Cardiac ventricle fibroblast (primary cell): ENCODE measurements around a stretch of chr5.

GRCh38 chr5:6656355-6656878, 23.2 kb downstream of the SRD5A1 start:
- RAMPAGE, long total RNA = no peak

DNA sequence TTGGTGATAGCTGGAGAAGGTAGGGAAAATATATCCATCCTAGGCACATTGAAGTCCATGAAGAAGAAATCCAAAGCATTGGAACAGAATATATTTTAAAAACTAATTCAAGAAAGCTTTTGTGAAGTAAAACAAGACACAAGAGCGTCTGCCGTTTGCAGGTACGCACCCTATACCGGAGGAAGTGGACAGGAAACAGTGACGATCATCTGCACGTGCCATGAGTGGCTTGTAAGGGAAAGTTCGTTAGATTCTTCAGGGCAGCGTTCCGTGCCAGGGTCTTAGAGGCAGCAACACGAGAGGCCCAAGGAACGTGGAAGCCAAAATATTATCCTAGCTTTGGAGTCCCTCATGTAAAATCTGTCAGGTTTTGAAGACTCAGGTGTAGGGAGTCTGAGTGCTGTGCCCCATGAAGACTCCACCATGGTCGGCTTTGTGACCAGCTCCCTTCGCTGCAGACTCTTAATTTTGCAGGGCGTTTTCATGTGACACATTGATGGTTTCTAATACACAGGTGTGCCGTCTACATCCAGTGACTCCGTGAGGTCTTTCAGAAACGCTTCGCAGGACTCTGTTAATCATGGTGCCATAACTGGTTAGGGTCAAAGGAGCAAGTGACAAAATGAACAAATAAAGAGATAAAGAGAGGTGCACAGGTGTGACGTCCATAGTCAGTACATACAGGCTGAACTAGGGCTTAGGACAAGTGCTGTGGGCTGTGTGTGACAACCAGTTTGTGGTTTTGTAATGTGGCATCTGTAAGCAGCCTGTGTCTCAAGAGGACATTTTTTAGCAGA, 26.4 kb downstream of the SRD5A1 start:
- RAMPAGE, long total RNA = no peak

- RAMPAGE, long total RNA = no peak
Measured at GRCh38 chr5:6660241-6660744, 27.1 kb downstream of the SRD5A1 start.

DNA sequence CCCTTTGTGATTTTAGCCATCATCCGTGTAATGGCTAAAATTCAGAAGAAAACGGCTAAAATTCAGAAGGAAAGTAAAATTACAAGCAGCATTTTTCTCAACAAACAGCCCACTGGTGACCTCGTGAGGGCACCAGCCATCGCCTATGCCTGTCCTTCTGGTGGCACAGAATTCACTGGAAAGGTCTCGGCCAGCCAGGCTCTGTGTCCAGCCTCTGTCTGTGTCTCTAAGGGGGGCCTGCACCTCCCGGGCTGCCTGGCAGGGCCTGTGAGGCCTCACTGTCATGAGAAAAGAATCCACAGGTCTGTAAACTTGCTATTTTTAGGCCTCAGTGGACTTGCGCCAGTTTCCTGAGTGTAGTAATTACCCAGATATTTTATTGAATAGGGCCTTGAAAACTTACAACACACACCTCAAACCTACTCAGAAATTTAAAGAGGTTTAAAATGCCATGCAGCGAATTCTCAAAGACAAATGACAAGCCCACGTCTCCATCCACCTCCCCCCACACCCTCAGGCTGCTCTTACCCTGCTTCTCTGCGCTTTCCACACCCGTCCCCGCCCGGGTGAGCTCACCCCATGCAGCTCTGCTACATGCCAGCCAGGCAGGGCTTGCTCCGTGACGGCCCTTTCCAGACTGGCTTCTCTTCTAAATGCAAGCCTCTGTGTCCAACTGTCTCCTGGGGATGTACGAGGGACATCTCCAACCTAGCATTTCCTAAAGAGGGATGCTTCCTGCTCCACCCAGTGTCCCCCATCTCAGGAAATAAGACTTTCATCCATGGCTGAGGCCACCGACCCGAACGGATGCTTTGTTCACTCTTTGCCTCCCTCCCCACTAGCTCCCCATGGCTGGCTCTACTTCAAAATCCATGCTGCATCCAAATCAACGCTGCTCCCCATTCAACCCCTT, 8.8 kb upstream of the TENT4A start:
- RAMPAGE, long total RNA = no peak

DNA sequence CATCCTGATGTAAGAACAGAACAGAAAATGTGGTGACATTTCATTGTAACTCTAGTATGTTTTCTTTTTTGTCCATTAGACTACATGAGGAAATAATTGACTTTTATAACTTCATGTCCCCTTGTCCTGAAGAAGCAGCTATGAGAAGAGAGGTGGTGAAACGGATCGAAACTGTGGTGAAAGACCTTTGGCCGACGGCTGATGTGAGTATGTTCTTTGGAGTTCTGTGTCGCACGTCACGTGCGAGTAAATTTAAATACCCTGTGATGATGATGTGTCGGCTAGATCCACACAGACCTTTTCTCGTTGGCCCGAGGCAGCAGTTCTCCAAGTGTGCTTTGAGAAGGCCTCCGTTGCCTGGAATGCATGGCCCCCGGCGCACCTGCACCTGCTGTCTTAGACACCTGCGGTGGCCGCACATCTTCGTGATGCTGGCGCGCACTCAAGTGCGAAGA, 24.2 kb downstream of the TENT4A start:
- RAMPAGE, long total RNA = no peak

GRCh38 chr5:6749746-6750625, 36.8 kb downstream of the TENT4A start:
- RAMPAGE, long total RNA = no peak

DNA sequence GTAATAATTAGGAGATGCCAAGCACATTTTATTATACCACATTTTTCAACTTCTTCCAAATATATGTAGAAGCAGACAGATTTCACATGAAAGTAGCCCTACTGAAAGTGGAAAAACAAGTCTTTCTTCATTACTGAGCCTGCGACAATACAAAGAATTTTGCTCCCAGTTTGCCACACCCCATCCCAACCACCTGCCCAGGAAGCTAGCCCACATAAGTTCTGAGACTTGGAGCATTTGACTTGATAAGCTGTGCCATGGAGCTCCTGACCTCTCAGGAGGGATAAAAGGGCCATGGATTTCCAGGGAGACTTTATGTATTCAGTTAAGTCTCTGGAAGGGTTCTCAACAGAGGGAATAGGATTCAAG, 249.0 kb upstream of the ADCY2 start:
- RAMPAGE, long total RNA = no peak

GRCh38 chr5:7394797-7395381, 1.0 kb upstream of the ADCY2 start:
- RAMPAGE, long total RNA = no peak

DNA sequence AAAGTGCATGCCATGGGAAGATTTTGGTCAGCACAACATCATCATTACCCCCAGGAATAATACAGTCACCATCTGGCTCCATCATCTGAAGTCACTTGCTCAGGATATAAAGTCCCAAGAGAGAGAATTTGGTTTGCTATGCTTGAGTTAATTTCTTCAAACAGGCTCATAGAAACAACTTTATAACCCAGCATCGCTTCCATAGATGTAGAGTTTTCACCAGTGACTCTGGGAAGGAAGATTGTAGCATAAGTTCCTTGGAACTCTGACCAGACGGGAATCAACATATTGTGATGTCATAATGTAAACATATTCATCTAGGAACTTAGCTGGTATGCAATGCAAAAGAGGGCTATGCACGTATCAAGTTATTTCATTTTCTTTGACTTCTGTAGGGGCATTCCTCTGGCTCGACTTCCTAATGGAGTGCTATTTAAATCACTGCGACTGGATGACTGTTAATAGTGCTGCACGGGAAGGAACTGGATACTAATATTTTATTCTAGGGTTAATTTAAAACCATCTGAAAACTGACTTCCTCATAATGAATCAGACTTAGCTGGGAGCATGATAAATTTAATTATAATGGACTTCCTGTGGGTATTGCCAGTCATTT, 145.2 kb downstream of the MTRR start:
- RAMPAGE, long total RNA = no peak

GRCh38 chr5:8062408-8063063, 193.6 kb downstream of the MTRR start:
- RAMPAGE, long total RNA = no peak

- RAMPAGE, long total RNA = no peak
Measured at GRCh38 chr5:9337977-9338381, 207.9 kb downstream of the SEMA5A start.

- RAMPAGE, long total RNA = no peak
Measured at GRCh38 chr5:9408721-9409230, 137.1 kb downstream of the SEMA5A start.

- RAMPAGE, long total RNA = no peak
Measured at GRCh38 chr5:9544241-9545550, 1.2 kb downstream of the SEMA5A start.

GRCh38 chr5:10262176-10262970, 12.3 kb downstream of the CCT5 start:
- RAMPAGE, long total RNA = no peak

GRCh38 chr5:10319195-10319746, 11.6 kb upstream of the CMBL start:
- RAMPAGE, long total RNA = no peak

- RAMPAGE, long total RNA = no peak
Measured at GRCh38 chr5:10352536-10353411, 721 bp upstream of the MARCHF6 start.

GRCh38 chr5:10386748-10387244, 33.3 kb downstream of the MARCHF6 start:
- RAMPAGE, long total RNA = no peak

- RAMPAGE, long total RNA = no peak
Measured at GRCh38 chr5:10726411-10727448, 34.3 kb downstream of the DAP start.

GRCh38 chr5:10831409-10831955, 70.4 kb upstream of the DAP start:
- RAMPAGE, long total RNA = no peak

DNA sequence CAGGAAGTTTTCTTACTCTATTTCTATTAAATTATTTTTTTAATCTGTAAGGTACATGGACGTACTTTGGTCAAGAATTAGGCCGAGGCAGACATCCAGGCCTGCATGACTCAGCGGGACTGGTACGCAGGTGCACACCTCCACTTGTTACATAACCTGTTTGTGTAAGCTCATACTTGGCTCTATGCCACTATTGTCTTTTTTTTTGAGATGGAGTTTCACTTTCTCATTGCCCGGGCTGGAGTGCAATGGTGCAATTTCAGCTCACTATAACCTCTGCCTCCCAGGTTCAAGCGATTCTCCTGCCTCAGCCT, 201.0 kb upstream of the DAP start:
- RAMPAGE, long total RNA = no peak